Hematopoietic multipotent progenitor cell (in vitro differentiated cells): ENCODE data around the gene MATN3.

DNA sequence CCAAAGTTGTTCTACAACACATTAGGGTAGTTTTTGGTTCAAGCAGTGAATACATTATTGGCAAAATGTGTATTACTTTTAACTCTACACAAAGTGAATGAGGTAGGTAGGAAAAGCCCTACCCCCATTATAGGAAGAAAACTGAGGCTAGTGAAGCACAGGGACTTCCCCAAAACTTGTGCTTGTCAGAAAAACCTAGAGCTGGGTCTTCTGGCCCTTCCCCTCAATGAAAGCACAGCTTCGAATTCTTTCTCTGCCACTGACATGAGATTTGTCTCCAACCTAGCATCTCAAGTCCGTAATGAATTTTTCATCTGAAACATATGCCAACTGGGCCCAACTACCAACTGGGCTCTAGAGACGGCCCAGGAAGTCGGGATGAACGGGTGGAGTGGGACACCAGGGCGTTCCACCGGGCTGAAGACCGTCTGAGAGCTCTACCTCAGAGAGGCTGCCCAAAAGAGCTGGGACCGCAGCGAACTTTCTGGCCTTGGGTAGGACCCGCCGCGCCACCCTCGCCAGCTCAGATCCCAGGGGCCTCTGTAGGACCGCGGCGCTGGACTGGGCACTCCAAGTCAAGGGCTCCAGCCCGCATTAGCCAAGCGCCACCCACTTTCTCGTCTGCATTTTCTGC is 11.1 kb downstream of the OSR1 start:
- CAGE, long polyA plus RNA = no peak

DNA sequence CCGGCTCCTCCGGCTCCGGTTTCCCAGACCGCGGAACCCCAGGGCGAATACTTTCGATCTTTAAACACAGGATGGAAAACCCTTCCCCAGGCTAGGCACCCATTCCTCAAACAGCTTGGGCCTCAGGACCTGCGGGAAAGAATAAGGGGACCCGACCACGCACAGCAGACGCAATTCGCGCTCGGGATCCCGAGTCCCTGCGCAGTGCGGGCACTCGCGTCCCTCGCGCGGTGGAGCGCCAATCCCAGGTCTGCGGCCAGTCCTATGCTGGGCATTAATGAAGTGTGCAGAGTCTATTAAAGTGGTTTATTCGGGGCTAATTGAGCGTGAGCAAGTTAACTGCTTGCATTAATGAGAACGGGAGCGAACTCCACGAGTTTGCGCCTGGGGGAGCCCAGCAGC is 1.9 kb downstream of the OSR1 start:
- CAGE, long polyA plus RNA = no peak

DNA sequence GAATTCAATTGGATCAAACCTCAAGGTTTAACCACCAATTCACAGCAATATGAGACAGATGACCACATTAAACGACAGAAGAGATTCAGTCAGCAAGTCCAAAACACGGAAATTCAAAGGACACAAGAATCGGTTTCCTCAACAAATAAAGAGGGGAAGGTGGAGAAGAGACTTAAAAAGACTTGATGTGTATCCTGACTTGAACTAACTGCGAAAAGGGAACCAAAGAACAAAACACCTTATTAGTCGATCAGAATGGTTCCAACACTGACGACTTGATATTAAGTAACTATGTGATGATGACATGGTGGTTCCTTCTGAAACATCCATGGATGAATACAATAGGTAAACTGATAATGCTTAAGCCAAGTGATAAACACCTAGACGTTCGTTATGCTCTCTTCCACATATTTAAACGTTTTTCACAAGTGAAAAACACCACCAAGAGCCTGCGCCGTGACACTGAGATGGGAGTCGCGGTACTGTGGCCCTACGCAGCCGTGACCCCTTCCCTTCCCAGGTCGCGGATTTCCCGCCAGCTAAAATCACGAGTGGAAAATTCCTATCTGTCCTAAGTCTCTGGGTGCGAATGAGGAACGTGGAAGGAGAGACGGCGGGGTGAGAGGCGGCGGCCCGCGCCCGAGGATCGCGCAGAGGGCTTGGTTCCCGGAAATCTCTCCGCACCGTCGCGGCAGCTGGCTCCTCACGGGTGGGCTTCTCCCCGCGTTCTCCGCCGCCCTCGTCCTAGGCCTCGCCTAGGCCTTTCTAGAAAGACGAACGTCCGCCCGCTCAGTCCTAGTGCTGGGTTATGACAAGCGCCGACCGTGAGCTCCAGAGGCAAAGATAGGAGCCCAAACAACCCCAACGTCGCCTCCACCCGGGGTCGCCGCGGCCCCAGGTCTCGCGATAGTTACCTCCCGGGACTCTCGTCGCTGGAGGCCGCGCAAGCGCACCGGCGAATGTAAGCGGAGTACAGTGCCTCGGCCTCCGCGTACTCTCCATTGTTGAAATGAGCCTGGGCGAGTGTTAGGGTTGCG is 673 bp downstream of the TTC32 start:
- CAGE, long polyA plus RNA = no peak

DNA sequence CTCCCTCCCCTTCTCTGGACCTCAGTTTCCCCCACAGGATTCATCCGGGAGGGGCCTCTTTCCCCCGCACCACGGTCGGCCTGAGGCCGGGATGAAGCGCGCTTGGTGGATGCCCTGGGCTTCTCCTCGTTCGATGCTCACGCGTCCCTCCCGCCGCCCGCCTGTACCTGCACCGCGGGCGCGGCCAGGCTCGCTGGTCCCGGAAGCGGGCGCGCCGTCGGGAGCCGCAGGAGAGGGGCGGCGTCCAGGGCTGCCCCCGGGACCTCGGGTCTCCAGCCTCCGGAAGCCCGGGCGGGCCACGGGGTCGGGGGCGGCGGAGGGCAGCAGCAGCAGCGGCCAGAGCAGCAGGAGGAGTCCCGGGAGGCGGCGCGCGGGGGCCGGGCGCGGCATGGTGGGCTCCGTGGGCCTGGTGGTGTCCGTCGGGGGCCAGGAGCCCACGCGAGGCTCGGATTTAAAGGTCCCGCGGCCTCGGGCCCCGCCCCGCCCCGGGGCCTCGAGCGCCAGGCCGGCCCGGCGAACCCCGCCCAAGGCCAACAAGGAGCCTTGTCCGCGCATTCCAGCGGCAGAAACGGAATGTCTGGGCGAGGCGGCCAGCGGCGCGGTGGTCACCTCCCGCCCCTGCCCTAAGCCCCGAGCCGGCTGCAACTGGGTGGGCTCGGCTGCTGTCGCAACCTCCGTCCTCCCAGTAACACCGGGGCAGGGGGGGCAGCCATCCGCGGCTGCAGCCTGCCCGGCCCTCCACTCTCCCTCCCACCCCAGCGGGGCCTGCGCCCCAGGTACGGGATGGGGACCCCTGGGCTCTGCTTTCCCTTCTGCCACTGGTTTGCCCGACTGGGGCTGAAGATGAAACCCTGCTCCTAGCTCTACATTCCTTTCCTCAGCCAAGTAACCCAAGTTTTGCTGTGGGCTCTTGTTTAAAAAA is at the start of gene MATN3:
Gene MATN3 (minus strand): TSS at position 427 of the 922 bp plus-strand sequence.
- CAGE, long polyA plus RNA = no peak

GRCh38 chr2:20051093-20051305 is 429 bp downstream of the LAPTM4A start:
- CAGE, long polyA plus RNA = no peak

GRCh38 chr2:20093559-20094011 is 42.2 kb upstream of the LAPTM4A start:
- CAGE, long polyA plus RNA = no peak

DNA sequence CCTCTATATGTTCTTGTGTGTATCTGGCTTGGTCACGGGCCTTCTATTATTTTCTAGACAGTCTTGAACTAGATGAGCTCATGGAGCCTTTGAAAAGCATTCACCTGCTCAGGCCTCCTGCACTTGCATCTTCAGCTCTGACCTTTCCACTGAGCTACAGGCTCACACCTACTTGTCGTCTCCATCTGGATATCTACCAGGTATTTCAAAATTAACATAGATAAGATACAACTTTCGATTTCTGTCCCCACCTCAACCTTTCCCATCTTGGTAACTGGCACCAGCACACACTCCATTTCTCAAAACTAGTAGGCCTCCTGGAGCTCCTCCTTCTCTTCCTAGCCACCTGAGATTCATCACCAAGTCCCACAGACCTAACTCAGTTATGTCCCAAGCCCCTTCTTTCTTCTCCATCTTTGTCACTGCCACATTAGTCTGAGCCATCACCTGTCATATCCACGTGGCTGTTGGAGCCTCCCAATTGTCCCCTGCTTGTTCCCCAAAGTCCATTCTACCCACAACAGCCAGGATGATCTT is 69.7 kb upstream of the LAPTM4A start:
- CAGE, long polyA plus RNA = no peak

DNA sequence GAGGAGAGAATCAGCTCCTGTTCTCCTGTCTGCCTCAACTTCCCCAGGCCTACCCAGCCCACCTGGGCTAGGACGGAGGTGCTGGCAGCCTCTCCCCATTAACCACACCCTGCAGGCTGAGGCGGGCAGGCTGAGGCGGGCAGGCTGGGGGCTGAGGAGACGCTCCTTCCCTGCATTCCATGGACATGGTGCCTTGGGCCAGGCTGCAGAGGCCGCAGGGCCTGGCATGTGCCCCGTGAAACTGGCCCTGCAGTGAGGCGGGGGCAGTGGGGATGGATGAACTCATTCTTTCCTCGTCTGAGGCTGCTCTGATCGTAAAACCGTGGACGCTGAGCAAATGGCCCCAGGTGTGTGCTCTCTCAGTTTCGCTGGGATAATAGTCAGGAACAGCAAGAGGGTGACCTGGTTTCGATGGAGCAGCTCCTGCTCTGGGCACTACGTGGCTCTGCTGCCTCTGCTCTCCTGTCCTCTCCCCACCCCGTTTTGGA is 84.8 kb upstream of the LAPTM4A start:
- CAGE, long polyA plus RNA = no peak

DNA sequence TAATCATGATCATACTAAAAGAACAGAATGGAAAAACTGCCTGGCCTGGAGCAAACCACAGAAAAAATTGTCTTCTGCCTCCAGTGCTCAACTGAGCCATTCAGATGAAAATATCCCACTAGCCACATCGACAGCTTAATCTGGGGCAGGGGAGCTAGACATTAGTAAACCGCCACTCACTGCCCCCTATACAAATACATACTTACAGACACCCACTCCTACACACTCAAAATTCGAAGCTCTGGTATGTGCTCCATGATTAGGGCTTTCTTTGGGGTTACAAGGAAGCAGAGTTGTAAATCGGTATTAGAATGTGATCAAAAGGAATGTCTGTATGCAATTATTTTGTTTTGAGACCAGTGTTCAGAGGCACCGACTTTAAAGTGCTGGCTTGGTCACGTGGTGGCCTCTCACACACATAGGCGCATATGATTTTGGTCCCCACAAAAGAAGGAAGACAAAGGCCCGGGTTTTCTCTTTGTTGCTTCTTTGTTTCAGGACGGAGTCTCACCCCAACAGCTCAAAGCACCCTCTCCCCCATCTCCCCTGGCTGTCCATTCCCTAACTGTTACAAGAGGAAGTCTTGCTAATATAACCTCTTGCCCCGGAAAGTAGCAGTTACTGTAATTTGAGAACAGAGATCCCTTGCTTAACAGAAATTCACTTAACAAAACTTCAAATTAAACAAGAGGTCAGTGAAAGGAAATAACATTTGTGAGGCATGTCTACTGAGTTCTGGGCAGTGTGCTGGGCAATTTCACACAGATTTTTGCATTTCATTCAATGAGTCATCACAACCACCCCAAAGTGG is 76.1 kb downstream of the SDC1 start:
- CAGE, long polyA plus RNA = no peak

DNA sequence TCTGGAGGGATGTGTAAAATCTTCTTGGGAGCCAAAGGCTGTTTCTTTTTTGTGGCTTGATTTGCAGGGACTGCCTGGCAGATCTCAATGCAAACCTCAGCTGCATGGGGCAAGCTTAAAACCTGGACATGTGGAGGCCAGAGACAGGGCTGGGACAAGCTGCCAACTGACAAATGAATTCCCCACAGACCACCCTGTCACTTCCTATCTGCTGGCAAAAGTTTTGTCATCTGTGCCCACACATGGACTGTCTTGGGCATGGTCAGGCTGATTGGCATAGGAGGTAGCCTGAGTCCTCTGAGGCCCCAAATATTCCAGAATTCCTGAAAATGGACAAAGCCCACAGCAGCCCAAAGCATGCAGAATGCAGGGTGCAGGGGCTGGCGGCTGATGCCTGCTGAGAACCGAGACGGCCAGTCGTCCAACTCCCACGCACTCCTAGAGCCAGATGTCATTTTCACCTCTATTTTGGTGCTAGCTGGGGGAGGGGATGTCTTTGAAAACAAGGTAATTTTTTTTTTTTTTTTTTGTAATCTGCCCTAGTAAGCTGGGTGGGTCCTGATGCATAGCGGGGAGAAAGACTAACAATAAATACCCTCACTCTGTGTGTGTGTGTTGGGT is 73.8 kb downstream of the SDC1 start:
- CAGE, long polyA plus RNA = no peak

GRCh38 chr2:20156653-20157510 is 68.0 kb downstream of the SDC1 start:
- CAGE, long polyA plus RNA = no peak

DNA sequence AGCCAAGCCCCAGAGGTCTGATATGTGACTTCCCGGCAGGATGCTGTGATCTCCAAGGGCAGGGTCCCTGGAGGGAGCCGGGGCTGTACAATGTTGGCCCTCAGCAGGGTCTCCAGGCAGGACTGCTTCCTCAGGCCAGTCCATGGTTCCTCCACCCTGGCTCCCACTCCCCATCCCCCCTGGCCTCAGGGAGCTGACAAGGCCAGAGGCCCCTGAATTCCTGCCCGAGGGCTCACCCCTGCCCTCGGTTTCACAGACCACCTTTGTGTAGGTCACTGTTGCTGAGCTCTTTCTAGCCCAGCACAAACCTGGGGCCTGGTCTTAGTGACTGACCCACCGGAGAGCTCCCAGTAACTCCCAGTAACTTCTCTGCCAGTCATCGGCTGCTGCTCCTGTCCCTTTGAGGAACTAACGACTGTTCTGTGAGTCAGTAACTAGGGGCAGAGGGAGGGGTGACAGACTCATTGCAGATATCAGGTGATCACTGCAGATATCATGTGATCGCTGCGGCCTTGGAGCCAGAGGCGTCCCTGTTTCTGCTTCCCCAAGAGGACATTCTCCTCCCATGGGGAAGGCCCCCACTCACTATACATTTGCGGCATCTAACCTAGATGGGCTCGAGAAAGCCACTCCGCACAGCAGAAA is 38.6 kb downstream of the SDC1 start:
- CAGE, long polyA plus RNA = no peak

DNA sequence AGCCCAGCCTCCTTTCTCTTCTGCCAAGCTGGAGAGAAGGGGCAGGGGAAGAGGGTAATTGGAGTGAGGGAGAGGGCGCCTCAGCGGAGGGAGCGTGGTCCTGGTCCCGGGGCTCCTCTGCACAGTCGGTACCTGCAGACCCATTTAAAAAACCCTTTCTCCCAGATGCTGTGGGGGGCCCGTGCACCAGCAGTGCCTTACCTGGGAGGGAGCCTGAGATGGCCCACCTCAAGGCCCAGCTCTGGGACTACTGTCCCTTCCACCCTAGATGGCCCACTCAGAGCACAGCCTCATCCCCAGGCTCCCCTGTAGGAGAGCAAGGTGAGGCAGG is 26.5 kb downstream of the SDC1 start:
- CAGE, long polyA plus RNA = no peak

DNA sequence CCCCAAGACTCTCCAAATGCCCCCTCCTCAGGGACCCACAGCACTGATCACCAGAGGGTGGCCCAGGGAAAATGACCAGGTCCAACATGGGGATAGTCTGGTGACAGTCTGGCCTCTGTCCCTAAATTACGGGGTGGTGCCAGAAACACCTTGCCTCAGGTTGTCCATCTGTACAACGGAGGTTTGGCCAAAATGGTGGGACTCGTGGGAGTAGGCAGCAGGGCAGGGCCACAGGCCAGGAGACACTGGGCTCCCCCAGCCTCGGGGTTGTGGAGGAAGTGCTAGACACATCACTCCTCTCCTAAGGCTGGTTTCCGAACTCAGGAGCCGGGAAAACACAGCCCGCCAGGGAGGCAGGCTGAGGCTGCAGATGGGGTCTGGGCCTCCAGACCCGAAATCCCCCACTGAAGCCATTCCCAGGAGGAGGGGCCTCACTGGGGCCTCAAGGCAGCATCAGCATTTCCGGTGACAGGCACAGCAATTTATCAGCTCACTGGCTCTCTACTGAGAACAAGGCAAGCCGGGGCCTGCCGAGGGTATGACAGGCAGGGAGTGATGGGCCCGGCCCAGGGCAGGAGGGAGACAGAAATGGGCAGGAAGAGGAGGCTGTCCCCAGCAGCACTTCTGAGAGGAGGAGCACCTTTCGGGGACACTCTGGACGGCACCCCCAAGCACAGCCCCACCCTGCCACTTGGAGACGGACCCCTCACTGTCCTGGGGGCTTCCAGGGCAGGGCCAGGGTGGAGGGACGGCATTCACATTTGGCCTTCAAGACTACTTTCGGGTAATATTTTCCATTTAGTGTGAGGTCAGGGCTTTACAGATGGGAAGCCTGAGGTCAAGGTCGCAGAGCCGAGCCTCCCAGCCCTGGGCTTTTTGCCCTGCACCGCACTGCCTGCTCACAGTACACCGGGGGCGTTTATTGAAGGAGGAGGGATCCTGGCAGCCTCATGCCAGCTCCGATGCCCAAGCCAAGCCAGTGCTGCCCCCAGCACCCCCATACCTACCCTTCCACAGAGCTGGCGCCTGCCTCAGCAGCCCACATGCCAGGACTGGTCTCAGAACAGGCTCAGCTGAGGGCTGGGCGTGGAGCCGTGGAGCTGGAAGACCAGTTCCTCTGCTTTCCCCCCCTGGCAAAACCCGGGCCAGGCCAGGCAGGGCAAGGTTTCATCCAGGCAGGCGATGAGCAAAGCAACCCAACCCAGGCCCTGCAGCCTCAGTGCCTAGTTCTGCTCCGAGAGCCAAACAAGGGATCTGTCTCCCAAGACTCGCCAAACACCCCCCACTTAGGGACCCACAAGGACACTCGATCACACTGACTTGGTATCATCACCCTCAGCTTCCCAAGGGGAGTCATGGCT is 12.3 kb downstream of the SDC1 start:
- CAGE, long polyA plus RNA = no peak

DNA sequence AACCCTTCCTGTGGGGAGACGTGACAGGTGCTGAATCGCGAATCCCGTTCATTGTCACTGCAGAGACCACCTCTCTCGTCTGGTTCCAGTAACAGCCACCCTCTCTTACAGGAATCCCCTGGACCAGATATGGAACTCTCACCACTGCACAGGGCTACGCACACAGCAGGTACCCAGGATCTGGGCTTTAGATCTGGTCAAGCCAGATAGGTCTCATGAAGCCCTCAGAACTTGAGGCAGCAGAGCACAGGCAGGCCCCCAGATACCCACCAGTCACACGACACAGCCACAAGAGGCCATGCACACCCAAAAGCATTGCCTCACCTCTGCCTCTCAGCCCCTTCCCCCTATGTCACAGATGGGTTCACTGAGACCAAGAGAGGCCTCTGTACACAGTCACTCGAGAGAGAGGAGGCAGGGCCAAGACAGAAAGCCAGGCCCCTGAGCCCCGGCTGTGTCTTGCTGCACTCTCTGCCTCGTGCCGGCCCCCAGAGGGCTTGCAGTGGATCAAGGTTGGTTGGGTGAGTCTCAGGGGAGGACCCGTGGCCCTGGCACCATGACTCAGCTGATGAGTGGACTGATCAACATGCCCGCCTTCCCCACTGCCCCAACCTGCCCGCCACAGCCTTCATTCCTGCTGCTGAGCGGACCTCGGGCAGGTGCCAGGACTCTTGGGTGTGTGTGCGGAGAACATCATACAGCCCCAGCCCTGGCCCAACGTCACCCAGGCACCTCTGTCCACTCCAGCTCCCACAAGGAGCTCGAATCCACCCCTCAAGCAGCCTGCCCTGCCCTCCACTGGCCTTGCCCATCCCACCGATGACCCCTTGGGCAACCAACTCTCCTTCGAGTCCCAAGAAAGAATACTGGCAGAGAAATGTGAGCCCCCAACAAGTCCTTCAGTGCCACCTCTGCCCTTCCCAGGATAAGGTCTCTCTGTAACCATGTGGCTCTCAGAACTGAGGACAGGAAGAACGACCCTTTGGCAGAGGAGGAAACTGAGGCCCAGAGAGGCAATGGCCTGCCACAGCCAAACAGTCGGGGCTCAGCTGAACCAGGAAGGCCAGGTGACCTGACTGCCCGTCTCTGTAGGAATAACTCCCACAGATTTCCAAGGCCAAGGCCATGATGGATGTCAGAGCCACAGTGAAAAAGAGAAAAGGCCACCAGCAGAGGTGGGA is 7.4 kb downstream of the SDC1 start:
- CAGE, long polyA plus RNA = no peak

GRCh38 chr2:20231462-20232004 is 6.6 kb upstream of the SDC1 start:
- CAGE, long polyA plus RNA = no peak

GRCh38 chr2:20291083-20291897 is 59.4 kb downstream of the PUM2 start:
- CAGE, long polyA plus RNA = no peak

DNA sequence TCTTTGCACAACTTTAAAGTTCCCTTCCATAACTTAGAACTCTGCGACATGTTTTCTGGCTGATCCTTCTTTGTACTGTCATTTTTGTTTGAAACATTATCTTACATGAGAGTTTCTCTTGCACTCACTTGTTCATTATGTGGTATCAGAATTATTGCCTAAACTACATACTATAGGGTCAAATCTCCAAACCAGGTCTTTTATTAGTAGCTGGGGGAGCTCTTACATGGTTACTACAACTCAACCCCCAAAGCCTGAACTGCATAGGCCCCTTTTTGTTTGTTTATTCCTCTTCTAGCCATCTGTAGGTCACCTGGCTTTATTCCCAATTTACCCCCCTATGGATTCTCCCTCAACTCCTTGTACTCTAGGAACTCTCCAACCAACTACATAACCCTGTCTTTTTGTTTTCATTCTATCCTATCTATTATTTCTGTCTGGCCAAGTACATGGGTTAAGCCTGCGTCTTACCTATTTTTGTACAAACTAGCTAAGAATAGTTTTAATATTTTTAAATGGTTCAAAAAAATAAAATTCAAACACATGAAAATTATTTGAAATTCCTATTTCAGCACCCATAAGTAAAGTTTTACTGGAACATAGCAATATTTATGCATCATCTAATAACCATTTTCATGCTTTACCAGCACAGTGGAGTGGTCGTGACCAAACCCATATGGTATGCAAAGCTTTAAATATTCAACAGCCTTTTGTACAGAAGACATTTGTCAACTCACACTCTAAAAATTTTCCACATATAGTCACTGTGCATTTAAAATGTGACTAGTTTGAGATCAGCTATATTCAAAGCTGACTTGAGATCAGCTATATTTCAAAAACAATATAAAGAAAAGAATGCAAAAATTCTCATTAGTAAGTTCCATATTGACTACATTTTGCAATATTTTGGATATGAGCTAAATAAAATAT is 46.5 kb downstream of the PUM2 start:
- CAGE, long polyA plus RNA = no peak

- CAGE, long polyA plus RNA = no peak
These were observed 38.6 kb downstream of the PUM2 start for GRCh38 chr2:20312117-20312459.

DNA sequence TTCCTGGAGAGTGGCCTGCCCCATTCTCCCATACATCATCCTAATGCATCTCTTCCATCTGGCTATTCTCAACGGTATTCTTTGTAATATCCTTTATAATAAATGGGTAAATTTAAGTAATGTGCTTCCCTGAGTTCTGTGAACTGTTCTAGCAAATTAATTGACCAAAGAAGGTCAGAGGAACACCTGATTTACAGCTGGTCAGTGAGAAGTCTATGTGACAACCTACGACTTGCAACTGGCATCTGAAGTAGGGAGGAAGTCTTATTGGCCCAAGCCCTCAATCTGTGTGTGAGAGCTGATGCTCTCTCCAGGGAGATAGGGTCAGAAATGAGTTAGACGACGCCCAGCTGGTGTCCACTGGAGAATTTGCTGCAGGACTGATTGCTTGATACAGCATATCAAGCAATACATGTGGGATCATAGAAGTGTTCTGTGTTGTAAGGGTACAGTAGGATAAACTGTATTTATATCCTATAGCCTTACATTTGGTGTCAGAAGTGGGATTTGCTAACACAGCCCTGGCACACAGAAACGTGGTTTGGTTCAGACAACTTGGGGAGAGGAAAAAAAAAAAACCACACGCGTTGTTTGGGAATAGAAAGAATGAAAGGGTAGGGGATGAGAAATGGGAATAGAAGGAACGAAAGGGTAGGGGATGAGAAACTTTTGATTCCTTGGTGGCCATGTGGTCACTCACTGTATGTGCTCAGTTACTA is 19.9 kb downstream of the PUM2 start:
- CAGE, long polyA plus RNA = no peak